Skeletal muscle cell (primary cell): ENCODE measurements around the gene DNAJC6.

DNA sequence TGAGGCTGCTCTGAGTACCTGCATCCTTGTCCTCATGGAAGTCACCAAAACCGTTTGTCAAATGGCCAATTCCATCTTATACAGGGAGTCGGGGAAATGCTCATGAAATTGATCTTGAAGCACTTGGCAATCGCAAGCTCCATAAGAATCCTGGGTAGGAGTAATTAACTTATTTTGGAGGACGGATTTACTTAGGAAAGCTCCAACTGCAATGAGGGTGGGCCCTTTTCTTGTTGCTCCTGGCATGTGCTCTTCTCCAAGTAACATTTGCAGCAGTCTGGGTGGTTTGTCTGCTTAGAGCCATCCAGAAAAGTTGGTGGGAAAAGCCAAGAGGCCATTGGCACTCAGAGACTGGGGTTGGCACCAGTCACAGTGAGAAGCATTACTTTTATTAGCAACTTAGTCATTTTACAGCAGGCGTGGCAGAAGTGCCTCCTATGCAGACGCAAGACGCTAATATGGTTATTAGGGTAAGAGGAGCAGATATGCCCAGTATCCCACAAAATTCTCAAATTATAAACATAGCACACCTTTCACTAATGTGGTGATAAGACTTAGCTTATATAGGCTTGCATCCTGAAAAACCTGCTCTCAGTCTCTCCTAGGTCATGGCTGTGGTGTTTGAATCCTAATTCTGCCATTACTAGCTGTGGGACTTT lies 154.3 kb downstream of the ROR1 start:
- RRBS = no CpG with 5 or more reads among the region's 7 CpGs

DNA sequence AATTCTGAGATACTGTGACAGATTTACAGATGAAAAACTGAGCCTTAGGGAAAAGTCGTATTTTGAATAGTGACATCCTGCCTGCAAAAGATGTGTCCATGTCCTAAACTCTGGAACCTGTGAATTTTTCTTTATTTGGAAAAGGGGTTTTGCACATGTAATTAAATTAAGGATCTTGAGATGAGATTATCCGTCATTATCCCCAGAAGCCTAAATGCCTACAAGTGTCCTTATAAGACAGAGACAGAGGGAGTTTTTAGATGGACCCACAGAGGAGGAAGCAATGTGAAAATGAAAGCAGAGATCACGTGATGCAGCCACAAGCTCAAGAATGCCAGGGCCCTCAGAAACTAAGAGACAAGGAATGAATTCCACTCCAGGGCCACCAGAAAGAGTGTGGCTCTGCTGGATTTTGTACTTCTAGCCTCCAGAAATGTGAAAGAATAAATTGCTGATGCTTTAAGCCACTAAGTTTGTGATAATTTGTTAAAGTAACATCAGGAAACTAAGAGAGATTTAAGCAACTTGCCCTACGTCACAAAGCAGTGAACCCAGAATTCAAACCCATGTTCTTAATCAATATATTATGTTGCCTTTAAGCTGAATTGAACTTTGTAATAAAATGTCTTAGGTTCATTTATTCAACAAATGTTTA lies 183.6 kb upstream of the UBE2U start:
- RRBS = no CpG with 5 or more reads among the region's 4 CpGs

- RRBS = no CpG with 5 or more reads among the region's 9 CpGs
Observed at GRCh38 chr1:64070844-64071469, 132.5 kb upstream of the UBE2U start.

- RRBS = no CpG with 5 or more reads among the region's 9 CpGs
Observed at GRCh38 chr1:64143277-64144145, 59.9 kb upstream of the UBE2U start.

DNA sequence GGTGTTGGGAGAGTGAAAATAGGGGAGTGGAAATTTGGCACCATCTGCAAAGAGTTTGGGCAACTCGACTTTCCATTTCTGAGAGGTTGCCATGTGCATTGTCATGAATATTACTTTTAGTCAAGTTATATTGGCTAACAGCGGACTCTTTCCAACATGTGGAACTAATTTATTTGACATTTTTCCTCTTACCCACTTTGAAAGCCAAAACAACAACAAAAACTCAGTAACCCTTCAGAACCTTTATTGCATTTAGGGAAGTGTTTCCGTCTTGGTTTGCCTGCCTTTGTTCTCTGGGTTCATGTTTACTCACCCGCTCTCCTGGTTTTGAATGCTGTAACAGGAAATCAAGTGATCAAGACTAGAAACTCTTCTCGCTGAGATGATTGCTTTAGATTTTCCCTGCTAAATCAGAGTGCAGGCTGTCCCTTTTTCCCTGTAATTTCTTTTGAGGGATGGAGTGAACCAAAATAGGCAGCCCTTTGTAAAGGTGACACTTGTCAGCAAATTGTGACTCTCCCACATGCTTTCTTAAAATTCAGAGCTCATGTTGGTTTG lies 70.5 kb downstream of the CACHD1 start:
- RRBS = no CpG with 5 or more reads among the region's 5 CpGs

DNA sequence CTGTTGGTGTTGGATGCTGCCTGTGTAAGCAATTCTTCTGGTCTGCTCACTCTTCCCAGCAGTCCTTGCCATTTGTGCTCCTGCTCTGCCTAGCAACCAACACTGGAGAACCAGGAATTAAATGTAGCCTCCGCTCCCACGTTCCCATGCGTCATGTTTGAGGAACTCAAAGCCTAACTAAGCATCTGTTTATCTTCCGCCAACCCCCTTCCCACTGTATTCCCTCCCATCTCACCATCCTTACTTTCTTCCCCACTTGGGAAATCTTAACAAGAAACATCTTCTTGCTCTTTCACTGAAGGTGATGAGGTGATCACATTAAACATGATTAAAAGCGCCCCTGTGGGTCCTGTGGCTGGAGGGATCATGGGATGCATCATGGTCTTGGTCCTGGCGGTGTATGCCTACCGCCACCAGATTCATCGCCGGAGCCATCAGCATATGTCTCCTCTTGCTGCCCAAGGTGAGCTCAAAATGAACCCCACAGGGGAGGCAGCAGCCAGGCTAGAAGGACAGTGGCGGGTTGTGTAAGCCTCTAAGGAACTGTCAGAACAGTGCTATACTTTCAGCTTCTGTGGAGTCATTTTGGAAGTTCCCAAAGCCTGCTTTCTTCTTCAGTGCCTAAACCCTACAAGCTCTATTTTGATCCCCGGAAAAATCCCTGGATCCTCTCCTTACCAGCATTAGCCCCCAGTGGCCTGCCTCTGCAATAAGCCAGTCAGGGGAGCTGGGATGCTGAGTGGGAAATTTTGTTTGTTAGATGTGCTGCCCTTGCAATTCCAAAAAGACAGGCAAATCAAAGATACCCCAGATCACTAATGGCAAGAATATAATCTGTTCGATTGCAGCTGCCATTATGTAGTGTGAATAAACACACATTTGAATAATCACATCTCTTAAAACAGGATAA lies 65.3 kb upstream of the RAVER2 start:
- RRBS = no CpG with 5 or more reads among the region's 12 CpGs

DNA sequence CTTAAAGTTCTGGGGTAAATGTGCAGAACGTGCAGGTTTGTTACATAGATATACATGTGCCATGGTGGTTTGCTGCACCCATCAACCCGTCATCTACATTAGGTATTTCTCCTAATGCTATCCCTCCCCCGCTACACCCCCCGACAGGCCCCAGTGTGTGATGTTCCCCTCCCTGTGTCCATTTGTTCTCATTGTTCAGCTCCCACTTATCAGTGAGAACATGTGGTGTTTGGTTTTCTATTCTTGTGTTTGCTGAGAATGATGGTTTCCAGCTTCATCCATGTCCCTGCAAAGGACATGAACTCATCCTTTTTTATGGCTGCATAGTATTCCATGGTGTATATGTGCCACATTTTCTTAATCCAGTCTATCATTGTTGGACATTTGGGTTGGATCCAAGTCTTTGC lies 28.3 kb downstream of the RAVER2 start:
- RRBS = no CpG with 5 or more reads among the region's 4 CpGs

DNA sequence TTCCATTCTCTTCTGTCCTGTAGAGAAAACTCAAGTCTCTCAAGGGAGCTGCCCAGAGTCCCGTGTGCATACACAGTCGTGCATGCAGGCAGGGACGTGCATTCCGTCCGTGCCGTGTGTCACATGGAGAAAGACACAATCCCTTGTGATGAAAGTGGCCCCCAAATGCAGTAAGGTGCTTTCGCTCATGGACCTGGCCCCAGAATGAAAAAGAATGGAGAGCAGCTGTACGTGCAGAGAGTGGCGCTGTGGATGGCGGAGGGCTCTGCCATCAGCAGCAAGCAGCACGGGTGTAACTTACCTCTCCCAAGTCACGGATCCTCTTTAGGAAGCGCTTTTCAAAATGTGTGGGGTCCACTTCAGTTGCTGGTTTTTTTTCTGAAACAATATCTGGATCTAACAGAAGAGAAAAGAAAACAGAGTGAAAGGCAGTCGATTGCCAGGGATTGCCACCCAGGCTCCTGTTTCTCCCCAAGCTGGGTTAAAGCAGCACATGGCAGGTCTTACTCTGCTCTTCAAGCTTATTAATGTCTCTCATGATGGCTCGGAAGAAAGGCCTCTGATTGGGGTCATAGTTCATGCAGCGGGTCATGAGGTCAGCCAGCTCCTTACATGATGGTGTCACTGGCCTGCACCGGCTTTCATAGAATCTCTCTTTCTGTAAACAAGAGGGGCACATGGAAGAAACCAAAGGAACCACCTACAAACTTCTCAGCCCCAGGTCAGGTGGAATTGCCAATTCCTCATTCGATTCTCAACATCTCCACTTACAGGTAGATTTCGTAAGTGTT lies 96.3 kb downstream of the RAVER2 start:
- RRBS = no CpG with 5 or more reads among the region's 19 CpGs

DNA sequence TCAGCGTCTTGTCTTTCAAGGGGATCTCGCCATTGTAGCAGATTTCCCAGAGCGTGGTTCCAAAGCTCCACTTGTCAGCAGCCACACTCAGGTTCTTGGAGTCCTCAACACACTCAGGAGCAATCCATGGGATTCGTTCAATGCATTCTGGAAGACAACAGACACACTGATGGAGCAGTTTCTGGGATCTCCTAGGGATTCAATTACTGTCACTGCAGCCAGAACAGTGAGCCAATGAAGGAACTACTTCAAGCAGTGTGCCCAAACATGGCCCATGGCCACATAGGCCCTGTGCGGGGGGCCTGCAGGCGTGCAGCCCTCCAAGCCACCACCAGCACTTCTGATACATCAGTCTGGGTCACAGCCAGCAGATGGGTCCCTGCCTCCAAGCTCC lies 99.2 kb downstream of the RAVER2 start:
- RRBS = no CpG with 5 or more reads among the region's 6 CpGs

DNA sequence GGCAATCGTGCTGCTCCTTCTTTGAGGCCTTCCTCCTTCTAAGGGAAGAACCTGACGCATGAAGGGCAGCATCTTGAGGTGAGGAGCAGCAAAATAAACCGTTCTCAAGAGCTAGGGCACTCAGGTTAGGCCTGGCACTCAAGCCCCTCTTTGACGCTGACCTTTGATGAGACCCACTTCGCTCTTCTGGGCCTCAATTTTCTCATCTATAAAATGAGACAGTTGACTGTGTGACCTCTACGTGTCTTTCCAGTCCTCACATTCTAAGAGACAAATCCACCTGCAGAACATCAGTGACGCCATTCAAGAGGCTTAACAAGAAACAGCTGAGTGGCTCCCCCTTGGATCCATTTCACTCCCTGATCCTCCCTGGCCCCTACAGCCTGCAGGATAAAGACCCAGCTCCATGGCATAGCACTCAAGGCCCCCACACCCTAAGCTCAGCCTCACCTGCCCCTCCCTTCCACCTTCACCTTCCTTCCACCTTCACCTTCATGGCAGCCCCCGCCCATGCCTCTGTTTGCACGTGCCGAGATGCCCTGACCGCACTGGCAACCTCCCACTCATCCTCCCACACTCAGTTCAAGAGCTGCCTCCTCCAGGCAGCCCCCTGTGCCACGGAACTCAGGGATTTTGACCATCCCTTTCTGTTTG lies 109.6 kb downstream of the RAVER2 start:
- RRBS = no CpG with 5 or more reads among the region's 12 CpGs

DNA sequence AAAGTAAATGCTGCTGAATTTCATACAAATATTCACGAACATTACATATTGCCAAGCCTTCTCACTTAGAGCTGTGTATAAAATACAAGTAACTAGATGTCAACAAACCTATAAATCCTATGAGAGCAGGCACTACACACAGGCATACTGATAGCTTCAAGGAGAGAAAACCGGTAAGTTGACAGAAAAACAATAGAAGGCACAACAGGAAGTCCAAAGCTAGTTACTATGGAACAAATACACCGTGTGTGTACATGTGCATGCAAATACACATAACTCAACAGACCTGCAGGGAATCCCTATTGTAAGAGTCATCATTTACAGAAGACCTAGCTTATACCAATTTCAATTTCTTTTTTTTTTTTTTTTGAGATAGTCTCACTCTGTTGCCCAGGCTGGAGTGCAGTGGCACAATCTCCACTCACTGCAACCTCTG lies 26.4 kb downstream of the JAK1 start:
- RRBS = no CpG with 5 or more reads among the region's 3 CpGs

- RRBS = no CpG with 5 or more reads among the region's 6 CpGs
Observed at GRCh38 chr1:64967379-64967761, 1.0 kb upstream of the JAK1 start.

- RRBS = no CpG with 5 or more reads among the region's 8 CpGs
Observed at GRCh38 chr1:64982994-64983556, 16.7 kb upstream of the JAK1 start.

- RRBS = no CpG with 5 or more reads among the region's 21 CpGs
Observed at GRCh38 chr1:65000916-65001600, 34.7 kb upstream of the JAK1 start.

- RRBS = no CpG with 5 or more reads among the region's 8 CpGs
Observed at GRCh38 chr1:65049276-65049995, 83.1 kb upstream of the JAK1 start.

GRCh38 chr1:65058099-65058649 lies 89.8 kb upstream of the AK4 start:
- RRBS = no CpG with 5 or more reads among the region's 6 CpGs

DNA sequence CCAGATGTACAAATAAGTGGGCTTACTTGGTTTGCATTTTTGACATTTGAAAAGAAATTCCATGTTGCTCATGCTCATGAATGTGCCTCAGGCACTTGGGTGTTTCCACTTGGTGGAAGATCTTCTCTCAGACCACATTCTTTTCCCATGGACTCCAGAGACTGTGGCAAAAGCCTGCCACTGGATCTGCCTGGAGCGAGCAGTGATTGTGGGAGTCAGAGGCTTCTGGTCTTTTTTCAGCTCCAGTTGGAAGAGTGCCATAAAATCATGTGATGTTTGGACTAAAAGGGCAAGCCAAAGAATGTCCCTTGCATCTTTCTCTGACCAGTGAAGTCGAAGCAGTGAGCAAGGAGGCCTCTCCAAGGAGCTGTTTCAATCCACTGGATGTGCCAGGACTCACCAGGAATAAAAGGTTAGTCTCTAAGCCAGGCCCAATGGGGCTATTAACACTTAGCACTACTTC lies 61.4 kb upstream of the DNAJC6 start:
- RRBS = no CpG with 5 or more reads among the region's 2 CpGs

GRCh38 chr1:65309091-65309790 lies at the start of gene DNAJC6:
DNAJC6 (plus strand) TSS chr1:65309543.
- RRBS = 2% methylated on average over 18 of the region's 58 CpGs

- RRBS = no CpG with 5 or more reads among the region's 5 CpGs
Observed at GRCh38 chr1:65527526-65528281, 107.2 kb downstream of the LEPR start.

- RRBS = no CpG with 5 or more reads among the region's 8 CpGs
Observed at GRCh38 chr1:65948666-65949281, 156.1 kb downstream of the PDE4B start.